ENCODE data around the gene GPR151.

GRCh38 chr5:142620890-142621497 lies 64.9 kb downstream of the FGF1 start:
- RRBS, result no CpG with 5 or more reads among the region's 3 CpGs

DNA sequence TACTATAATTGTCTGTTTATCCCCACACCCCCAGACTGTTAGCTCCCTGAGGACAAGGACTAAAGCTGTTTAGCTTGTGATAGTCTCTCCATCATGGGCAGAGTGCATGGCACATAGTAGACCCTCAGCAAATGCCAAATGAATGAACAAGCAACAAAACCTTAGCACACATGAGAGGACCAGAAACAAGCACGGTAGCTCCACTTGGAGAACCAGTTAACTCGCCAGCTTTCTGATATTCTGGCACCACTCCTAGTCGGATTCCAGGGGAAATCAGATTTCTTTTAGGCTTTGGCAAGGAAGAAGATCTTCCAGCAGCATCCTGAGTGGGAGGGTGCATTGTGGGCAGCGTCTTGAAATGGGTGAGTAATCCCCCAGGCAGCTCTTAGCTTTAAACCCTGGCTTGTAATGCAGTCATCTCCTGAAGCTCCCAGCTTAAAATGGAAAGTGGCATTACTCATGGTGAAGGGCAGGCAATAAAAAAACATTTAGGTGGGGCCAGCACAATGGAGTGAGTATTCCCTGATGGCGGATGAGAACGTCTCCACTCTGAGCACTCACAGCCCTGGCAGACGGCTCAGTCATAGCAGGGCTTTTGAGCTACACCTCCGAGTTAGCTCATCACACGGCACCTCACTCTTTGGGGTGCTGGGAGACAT lies 41.1 kb downstream of the FGF1 start:
- RRBS, result no CpG with 5 or more reads among the region's 9 CpGs

GRCh38 chr5:142813794-142814723 lies 43.9 kb downstream of the ARHGAP26 start:
- RRBS, result 18% methylated on average over 1 of the region's 6 CpGs

DNA sequence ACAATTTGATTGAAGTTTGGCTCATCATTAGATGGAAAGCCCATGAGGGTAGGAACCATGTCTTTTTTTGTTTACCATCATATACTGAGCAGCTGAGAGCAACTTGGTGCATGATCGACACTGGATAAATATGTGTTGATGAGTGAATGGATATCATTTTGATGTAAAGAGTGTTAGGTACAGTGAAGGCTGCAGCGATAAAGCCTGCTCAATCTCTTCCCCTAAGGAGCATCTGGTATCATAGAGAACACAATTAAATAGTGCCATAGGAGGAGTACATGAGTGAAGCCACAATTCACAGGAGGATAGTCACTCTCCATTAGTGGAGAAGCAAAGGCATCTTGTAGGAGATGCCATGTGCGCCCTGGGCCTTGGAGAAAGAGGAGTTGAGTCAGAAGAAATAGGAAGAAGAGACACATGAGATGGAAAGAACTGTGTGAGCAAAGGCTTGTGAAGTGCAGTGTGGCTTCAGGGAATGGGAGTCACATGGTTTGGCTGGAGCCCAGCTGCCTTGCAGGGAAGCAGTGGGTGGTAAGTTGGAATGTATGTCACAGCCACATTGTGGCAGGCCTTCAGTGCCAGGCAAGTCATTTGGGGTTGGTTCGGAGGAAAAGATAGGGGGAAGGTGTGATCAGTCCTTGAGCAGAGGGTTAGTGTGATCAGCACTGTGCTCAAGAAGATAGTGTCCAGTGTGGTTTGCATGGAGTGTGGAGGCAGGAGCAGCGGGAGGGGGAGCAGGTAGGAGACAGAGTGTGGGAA lies 46.2 kb downstream of the ARHGAP26 start:
- RRBS, result no CpG with 5 or more reads among the region's 5 CpGs

DNA sequence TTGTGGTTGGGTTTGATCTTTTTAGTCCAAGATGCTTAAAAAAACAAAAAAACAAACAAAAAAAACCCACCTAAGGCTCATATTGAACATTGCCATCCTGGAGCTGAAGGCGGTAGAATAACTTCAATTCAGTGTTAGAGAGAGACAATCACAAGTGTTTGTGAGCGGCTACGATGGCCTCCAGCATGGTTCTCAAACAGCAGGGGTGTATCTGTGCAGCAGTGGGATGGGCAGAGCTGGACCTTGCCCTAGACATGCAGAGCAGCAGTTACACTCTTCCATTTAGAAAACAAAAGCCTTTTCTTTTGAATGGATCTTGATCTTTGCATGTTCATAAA lies 50.2 kb downstream of the ARHGAP26 start:
- RRBS, result no CpG with 5 or more reads among the region's 3 CpGs

- RRBS, result no CpG with 5 or more reads among the region's 3 CpGs
Measured at GRCh38 chr5:142912372-142912916, 142.3 kb downstream of the ARHGAP26 start.

DNA sequence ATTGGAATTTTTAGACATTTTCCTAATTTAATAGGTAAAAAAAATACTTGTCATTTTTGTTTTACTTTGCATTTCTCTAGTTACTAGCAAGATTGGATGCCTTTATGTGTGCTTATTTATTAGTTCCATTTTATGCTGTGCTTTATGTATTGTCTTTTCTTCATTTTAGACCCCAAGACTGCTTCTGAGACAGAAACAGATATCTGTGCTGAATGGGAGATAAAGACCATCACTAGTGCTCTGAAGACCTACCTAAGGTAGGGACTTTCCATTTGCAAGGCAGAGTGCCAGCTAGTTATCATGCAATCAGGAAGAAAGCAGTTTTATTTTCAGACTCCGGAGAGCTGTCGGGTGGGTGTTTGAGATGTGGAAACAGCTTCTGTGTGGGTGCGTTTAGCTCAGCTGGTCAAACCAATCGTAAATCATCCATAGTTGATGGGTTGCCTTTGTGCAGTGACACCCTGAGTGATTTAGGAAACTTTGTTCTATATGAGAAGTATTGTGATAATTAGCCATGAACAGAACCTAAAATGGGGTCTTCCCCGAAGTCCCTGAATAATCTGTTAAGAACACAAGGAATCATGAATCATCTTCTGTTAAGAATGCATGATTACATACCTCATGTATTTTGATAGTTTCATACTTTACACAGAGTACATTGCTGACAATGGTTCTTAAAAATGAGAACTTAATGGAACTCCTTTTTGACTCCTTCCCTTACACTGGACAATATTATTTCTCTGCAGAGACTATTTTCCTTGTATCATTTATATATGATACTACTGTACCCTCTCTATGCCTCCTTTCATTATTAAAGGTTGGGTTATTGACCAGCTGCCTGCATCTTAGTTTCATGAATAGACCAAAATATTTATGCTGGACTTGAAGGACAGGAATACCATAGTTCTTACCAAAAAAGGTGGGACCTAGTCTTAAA lies 284.4 kb downstream of the ARHGAP26 start:
- RRBS, result no CpG with 5 or more reads among the region's 5 CpGs

DNA sequence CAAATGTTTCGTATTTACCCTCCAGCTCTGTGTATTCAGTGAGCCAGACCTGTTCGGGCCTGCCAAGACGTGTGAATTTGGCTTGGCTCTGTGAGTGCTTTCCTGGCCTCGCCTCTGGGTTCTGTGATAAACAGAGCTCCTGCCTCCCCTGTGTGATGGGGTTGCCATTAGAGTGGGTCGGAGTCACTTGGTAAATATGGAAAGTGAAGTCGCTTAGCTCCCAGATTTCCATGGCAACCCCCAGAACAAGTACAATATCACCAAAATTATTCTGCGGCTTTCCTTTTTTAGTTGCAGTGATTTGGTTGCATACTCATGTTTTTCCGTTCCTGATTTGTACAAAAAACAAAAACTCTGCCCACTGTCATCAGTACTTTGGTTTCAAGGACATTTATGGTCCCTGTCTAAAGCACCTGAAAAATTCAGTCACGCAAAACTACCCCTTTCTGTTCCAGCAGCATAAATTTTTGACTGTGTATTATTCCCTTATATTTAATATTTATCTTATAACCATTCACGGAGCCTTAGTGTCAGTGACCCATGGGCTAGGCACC lies 260.2 kb downstream of the NR3C1 start:
- RRBS, result no CpG with 5 or more reads among the region's 10 CpGs

- RRBS, result no CpG with 5 or more reads among the region's 3 CpGs
Measured at GRCh38 chr5:143150171-143150746, 253.2 kb downstream of the NR3C1 start.

DNA sequence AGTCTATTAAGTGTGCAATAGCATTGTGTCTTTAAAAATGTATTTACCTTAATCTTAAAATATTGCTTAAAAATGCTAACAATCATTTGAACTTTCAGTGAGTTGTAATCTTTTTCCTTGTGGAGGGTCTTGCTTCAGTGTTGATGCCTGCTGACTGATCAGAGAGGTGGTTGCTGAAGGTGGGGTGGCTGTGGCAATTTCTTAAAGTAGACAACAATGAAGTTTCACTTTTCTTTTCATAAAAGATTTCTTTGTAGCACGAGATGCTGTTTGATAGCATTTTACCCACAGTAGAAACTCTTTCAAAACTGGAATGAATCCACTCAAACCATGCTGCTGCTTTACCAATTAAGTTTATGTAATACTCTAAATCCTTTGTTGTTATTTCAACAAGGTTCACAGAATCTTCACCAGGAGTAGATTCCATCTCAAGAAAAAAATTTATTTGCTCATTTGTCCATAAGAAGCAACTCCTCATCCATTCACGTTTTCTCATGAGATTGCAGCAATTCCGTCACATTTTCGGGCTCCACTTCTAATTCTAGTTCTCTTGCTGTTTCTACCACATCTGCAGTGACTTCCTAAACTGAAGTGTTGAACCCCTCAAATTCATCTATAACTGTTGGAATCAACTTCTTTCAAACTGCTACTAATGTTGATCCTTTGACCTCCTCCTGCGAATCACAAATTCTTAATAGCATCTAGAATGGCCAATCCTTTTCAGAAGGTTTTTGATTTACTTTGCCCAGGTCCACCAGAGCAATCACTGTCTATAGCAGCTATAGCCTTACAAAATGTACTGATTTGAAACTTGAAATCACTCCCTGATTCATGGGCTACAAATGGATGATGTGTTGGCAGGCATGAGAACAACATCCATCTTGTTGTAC lies 50.6 kb downstream of the NR3C1 start:
- RRBS, result no CpG with 5 or more reads among the region's 5 CpGs

DNA sequence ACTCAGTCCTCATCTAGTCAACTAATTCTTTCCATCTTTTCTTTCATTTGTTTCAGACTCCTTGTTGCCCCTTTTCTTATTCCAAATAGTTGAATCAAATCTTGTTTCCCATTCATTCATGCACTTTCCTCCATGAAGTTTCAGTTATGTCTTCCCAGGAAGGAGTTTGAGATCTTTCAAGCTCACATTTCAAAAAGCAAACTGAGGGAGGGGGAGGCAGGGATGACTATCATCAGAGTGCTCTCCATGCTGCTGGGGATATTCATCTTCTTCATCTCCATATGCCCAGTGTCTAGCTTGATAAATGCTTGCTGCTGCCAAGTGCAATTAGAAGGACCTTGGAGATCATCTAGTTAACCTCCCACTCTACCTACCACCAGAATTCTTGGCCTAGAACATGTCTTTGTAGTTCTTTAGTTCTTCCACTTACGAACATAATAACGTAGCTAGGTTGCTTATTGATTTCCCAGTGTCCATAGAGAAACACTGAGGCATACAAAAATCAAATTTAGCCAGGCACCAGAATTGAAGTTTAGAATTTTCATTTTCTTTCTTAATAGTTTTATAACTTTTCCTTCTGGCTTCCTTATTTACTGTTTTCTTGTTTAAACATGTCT lies 14.4 kb downstream of the NR3C1 start:
- RRBS, result no CpG with 5 or more reads among the region's 2 CpGs

DNA sequence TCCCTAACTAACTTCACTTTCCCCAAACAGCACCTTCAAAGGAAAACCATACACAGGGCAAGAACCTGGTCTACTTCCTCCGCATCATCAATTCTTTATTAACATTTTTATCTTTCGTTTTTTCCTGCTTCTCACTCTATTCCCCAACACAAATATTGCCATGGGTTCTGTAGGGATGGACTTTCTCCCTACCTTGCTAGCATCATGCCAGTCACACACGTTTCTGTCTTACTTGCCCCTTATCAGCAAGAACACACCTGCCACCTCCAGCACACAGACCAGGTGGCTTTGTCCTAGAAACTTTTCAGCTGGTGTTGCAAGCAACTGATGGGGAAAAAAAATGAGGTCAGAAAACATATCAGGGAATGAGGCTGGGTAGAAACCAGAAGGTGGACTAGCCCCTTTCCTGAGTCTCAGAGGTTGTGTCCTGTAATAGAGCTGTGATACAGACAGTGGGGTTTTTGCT lies 5.8 kb downstream of the SH3RF2 start:
- RRBS, result no CpG with 5 or more reads among the region's 3 CpGs

- RRBS, result no CpG with 5 or more reads among the region's 9 CpGs
Measured at GRCh38 chr5:145949017-145949604, 12.7 kb downstream of the SH3RF2 start.

- RRBS, result no CpG with 5 or more reads among the region's 7 CpGs
Measured at GRCh38 chr5:145965577-145966335, 29.4 kb downstream of the SH3RF2 start.

DNA sequence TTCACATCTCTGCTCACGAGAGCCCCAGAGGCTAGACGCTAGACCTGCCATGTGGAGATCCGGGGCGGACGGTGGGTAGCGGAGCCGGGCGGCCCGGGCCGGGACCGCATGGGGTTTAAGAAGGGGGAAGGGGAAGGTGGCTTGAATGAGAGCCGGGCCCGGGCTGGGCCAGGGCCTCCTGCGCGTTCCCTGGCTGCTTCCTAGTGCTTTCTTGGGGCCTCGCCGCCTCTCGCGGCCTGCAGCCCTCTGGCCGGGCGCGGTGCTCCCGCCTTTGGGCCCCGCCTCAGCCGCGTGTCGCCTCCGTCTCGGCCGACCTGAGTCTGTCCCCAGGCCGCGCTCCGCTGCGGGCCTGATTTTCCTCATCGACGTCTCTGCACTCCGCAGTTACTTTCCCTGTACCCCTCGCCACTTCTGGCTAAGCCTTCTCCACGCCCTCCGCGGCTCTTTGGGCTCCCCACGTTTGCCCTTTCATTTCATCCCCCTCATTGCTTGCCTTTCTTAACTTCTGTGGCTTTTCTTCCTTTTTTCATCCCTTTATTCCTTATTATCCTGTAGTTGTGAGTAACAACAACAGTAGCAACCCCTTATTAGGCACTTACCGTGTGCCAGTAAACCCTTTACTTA lies 407 bp downstream of the TCERG1 start:
- RRBS, result 1% methylated on average over 12 of the region's 43 CpGs

GRCh38 chr5:146491187-146491551 lies 24.8 kb downstream of the GPR151 start:
- RRBS, result no CpG with 5 or more reads among the region's 4 CpGs

GRCh38 chr5:146515912-146516449 lies at the start of gene GPR151:
GPR151 (minus strand) TSS chr5:146516190.
- RRBS, result 60% methylated on average over 2 of the region's 6 CpGs

DNA sequence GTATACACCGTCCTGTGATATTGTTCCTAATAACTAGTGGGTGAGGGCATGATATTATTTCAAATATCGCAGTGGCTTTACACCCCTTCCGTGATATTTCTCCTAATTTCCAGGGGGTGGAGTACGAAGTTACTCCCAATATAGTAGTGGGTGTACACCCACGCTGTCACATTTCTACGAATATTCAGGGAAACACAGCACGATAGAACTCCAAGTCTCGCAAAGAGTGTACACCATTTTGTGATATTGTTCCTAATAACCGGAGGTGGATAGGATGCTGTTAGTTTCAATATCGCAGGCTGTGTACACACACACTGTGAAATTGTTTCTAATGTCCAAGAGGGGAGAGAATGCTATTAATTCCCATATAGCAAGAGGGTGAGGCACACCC lies 865 bp upstream of the STK32A start:
- RRBS, result no CpG with 5 or more reads among the region's 10 CpGs

- RRBS, result no CpG with 5 or more reads among the region's 1 CpG
Measured at GRCh38 chr5:147235213-147235478, 320 bp downstream of the STK32A start.